Breast (tissue), 4 donors: ENCODE measurements around the gene FAM136A.

DNA sequence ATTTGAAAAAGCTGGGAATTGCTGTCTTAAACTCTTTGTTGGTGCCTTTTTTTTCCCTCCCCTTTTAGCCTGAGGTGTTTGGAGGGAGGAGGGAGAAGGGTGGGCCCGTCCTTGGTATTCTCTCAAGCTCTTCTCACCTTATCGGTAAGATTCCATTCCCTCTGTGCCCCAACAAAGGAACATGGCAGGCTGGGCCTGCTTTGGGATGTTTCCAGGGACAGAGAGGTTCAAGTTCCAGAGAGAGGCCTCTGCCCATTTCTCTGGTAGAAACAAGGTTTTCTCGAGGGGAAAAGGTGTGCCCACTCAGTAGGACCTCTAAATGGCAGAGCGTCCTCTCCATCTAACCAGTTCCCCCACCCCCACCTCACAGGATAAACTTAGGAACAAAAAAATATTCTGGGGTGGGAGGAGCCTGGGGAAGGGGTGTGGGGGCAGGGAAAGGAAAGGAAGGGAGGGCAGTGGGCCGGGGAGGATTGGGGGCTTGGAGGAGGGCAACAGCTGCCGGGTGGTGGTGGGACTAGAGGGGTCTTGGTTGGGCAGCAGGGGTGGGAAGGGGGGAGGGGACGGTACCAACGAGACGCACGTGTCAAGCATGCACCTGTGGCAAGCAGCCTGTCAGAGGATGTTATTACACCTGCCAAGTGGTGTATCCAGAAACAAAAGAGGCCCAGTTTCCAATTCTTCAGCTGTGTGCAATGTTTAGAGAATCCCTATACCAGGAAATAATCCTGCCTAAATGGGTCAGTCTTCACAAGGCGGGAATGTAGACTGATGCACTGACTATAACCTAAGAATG, 2.1 kb downstream of the PCBP1 start:
- PRO-cap, 3 experiments = peak in 3 of 3 experiments; most common plus-strand start position 435 of the sequence (in 1); most common minus-strand start position 361 of the sequence (in 3)
- RRBS = no CpG with 5 or more reads among the region's 11 CpGs

- PRO-cap, 3 experiments = no peak in any of the 3 experiments
- RRBS = no CpG with 5 or more reads among the region's 3 CpGs
These were observed 31.5 kb downstream of the PCBP1 start for GRCh38 chr2:70118682-70119280.

- PRO-cap, 3 experiments = peak in 3 of 3 experiments; most common plus-strand start chr2:70132951 (in 2); most common minus-strand start chr2:70132819 (in 3)
- RRBS = no CpG with 5 or more reads among the region's 8 CpGs
These were observed 45.2 kb downstream of the PCBP1 start for GRCh38 chr2:70132112-70133230.

DNA sequence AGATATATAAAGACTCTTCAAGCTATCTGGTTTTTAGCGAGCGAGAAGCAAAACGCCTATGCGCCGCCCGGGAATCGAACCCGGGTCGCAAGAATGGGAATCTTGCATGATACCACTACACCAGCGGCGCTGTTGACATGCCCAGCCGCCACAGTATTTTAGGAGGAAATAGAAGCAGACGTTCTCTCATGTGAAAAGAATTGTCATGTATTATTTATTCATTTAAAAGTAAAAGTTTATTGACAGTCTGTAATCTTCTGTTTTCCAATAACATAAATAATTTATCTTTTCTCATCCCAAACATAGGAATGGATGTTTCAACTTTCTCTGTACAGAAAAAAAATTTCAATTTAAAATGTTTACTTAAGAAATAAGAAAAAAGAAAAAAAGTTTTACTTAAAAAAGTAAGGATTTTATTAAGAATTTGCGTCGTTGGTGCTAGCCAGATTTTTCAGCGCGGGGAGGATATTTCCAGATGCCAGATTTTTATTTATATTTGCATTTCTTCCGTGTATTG, 562 bp upstream of the TIA1 start:
- PRO-cap, 3 experiments = peak in 1 of 3 experiments; most common minus-strand start position 134 of the sequence (in 1)
- RRBS = no CpG with 5 or more reads among the region's 18 CpGs

DNA sequence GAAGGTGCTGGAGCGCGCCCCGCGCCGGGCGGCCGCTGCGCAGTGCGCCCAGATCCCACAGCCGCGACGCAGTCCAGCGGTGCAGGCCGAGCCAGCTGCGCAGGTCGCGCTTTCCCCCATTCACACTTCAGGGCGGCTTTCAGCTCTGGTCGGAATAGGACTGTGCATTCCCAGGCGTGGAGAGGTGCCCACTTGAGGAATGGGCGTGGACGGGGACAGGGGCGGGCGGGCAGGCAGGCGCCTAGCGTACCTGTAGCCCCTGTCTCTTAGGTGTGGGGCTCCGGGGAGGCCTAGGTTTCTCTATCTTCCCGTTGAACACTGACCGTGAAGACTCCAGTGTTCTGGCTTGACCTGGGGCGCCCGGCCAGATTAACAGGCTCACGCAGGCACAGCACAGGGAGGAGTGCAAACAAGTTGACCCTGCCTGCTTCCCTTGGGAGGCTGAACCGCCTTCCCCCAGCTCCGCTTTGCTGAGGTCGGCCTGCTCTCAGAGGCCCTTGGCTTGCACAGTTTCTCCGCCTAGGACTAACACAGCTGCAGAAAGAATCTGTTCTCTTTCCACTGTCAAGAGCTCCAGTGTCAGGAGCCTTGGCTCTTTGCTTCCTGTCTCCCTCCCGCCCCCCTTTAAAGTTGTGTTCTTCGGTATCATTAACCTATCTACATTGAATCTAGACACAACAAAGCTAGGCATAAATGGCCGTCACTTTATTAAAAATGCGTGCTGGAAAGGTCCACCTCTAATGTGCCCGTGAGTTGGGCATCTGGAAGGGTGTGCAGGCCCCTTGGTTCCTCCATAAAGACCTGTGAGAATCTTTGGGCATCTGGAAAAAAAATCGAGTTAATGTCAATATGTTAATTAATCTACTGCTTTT, 600 bp downstream of the PCYOX1 start:
- PRO-cap, 3 experiments = peak in 1 of 3 experiments; most common minus-strand start position 320 of the sequence (in 1)
- RRBS = 2% methylated on average over 4 of the region's 42 CpGs

GRCh38 chr2:70301738-70302550, at the start of gene FAM136A:
FAM136A (minus strand) TSS chr2:70302067.
- PRO-cap, 3 experiments = peak in 3 of 3 experiments; most common minus-strand start chr2:70302025 (in 2)
- RRBS = 1% methylated on average over 27 of the region's 61 CpGs

- PRO-cap, 3 experiments = no peak in any of the 3 experiments
- RRBS = no CpG with 5 or more reads among the region's 7 CpGs
These were observed 79.9 kb upstream of the FAM136A start for GRCh38 chr2:70381745-70382281.

GRCh38 chr2:70626617-70627139, 73.1 kb upstream of the TGFA start:
- PRO-cap, 3 experiments = no peak in any of the 3 experiments
- RRBS = no CpG with 5 or more reads among the region's 4 CpGs

GRCh38 chr2:70717314-70717893, 50.6 kb downstream of the ADD2 start:
- PRO-cap, 3 experiments = no peak in any of the 3 experiments
- RRBS = no CpG with 5 or more reads among the region's 9 CpGs

DNA sequence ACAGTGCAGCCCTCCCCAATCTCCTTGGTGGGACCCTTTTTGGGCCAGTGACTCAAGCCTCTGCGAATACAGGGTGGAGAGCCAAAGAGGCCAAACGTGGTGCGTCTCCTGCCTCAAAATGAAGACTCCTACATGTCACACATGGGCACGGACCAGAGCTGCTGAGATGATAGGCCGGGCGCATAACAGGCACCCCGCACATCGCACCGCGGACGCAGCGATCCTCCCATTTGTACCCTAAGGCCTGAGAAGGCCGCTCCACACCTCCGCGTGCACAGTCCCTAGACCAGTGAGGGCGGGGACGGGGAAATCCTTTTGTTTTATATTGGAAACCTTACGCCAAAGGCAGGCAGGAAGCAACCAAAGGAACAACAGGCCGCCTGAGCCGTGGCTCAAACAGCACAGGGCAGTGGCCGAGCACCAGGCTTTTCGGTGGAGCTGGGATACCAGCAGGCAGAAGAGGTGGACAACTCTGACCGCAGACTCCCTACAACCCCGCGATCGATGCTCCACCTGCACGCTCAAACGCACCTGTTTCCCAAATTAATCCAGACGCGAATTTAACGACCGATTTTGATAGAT, 3.6 kb downstream of the VAX2 start:
- PRO-cap, 3 experiments = no peak in any of the 3 experiments
- RRBS = no CpG with 5 or more reads among the region's 32 CpGs

DNA sequence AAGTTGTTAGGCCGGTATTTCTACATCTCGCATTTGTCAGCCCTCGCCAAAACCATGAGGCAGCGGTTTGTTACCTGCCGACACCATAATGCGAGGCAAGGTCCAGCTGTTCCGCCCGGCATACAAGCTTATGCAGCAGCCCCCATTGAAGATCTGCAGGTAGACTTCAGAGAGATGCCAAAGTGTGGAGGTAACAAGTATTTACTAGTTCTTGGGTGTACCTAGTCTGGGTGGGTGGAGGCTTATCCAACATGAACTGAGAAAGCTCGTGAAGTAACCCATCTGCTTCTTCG, 18.4 kb upstream of the NAGK start:
- PRO-cap, 3 experiments = no peak in any of the 3 experiments
- RRBS = no CpG with 5 or more reads among the region's 10 CpGs

DNA sequence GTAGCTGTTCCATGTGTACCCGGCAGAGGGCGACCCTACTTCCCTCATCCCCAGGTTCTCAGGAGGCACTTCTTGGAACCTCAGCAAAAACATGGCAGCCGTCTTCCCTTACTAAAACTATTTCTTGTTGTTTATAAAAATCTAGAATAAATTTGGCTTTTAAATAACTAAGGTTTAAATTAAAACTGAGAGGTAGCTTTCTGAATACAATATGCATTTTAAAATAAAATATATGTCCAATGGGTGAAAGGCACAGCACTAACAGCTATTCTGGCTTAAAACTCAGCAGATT, 29.5 kb downstream of the MCEE start:
- PRO-cap, 3 experiments = no peak in any of the 3 experiments
- RRBS = no CpG with 5 or more reads among the region's 3 CpGs

DNA sequence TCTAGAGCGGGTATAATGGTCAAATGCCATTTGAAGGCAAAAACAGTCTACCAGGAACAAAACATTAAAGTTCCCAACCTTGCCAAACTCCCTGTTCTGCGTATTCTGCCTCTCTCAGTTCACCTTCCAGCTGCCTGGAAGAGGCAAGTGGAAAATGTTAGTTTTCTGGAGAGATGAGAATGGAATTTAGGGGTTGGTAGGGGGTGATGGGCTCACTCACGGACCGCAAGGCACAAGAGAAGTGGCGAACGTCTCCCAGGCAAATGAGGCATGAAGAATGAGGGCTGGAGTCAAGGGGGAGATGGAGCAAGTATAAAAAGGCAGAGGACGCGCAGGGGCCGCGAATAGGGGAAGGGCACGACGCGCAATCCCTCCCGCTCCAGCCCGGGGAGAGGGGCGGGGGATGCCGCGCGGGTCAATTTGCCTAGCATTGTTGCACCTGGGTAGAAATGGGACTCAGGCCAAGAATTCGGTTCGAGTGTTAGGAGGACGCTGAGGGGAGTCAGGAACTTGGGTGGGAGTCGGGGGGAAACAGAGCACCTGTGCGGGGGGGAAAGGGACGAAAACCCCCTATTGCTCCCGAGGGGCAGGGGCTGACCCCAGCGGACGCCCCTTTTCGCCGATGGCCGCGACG, 655 bp downstream of the PAIP2B start:
- PRO-cap, 3 experiments = peak in 1 of 3 experiments; most common minus-strand start position 264 of the sequence (in 1)
- RRBS = no CpG with 5 or more reads among the region's 33 CpGs

DNA sequence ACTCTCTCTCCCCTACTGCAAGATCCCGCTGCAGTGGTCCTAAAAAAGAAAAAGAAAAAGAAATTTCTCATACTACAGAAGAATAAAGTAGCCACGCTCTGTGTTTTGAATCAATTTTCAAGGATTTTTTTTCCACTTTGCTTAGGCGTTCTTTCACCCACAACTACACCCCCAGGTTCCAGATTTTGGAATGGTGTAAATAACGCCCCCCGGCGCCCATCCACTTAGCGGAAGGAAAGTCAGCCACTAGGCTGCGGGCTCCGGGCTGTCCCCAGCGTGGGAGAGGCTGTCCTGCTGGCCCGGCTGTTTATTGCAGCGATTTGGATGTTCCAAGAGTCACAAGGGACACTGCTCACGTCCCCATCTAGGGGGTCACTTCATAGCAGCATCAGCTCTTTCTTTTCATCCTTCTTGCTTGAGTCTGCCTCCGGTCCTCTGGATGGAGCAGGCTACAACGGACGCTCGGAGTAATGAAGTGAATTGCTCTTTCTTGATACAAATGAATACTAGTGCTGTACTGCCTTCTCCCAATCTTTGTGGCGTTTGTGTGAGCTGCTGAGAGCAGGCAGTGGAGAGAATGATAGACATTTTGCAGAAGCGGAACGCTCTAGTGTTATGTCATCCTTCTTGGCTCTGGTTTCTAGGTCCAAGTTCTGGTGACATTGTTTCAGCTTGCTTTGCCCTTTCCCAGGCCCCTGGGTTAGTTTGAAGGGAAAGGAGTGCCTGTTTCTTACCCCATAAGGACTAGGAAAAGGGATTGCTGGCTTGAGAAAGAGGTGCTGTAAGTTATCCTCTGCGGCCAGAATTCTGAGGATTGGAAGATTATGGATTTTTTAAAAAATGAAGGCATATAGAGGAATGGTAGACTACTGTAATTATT, 50.8 kb upstream of the PAIP2B start:
- PRO-cap, 3 experiments = no peak in any of the 3 experiments
- RRBS = 4% methylated on average over 8 of the region's 21 CpGs

GRCh38 chr2:71423723-71424174, 42.8 kb upstream of the DYSF start:
- PRO-cap, 3 experiments = no peak in any of the 3 experiments
- RRBS = no CpG with 5 or more reads among the region's 3 CpGs

GRCh38 chr2:71452568-71453139, 13.8 kb upstream of the DYSF start:
- PRO-cap, 3 experiments = no peak in any of the 3 experiments
- RRBS = no CpG with 5 or more reads among the region's 2 CpGs

DNA sequence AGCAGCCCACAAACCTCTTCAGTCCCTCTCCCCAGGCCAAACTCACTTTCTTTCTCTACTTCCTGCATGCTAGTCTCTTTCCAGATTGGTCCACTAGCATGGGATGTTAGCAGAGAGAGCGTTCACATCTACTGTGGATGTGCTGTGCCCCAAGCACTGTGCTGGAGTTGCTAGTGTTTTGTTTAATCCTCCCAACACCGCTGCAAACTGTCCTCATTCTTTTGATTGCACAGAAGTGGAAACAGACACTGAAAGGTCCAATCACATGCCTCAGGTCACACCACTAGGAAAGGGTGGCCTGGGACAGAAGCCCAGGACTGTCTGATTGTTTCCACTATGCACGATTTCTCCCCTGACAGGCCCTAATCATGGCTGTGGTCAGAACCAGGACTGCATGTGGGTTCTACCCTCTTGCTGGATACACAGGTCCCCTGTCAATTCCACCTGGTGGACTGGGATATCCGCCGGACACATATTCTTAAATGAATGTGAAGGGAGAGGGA, 7.8 kb upstream of the DYSF start:
- PRO-cap, 3 experiments = no peak in any of the 3 experiments
- RRBS = 20% methylated on average over 1 of the region's 5 CpGs

DNA sequence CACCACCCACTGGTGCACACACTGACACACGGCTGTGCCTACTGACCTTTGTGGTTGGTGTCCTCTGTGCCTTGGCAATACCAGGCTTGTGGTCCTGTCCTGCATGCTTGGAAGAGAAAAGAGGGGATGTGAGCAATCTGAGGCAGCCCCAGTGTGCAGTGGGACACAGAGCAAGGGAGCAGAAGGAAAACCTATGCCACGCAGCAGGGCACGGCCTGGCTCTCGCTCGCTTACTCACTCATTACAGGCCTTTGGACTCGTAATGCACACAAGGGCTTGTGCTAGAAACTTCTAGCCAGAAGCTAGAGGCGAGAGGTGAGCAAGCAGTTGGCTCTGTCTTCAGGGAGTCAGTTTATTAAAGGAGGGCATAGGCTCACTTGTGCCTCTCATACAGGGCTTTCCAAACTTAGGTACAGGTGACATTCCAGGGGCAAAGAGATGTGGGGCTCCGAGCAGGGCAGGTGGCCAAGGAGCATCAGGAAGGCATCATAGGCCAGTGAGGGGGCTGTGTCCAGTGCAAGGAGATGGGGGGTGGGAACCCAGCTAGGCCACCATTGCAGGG, 87.6 kb downstream of the DYSF start:
- PRO-cap, 3 experiments = no peak in any of the 3 experiments
- RRBS = no CpG with 5 or more reads among the region's 8 CpGs

DNA sequence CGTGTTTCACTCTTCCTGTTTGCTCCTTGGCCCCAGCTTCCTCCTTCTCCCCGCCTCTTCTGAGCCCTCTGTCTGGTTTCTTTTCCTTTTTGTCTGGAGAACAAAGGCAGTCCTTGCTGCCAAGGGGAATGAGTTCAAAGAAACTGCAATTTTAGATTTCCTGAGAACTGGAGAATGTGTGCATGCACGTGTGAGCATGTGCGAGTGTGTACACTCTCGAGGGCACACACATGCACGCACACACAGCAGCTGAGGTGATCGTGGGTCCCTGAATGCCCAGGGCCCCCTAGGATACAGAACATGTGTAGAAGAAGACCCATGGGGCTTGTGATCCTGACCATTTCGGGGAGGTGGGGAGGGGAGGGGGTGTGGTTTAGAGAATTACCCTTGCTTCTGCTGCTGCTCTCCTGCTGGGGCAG, 138.7 kb downstream of the DYSF start:
- PRO-cap, 3 experiments = no peak in any of the 3 experiments
- RRBS = no CpG with 5 or more reads among the region's 8 CpGs

GRCh38 chr2:71645900-71646389, 179.4 kb downstream of the DYSF start:
- PRO-cap, 3 experiments = no peak in any of the 3 experiments
- RRBS = no CpG with 5 or more reads among the region's 5 CpGs